ENCODE measurements around the genes PERCC1, PTX4 and TMEM204.

GRCh38 chr16:984122-984709, 2.6 kb downstream of the SOX8 start:
- RRBS = 29% methylated on average over 5 of the region's 22 CpGs

GRCh38 chr16:1028297-1028810, 44.2 kb upstream of the SSTR5 start:
- RRBS = 39% methylated on average over 13 of the region's 26 CpGs

- RRBS = 51% methylated on average over 5 of the region's 33 CpGs
Measured at GRCh38 chr16:1097622-1098389, 1.8 kb upstream of the C1QTNF8 start.

- RRBS = 76% methylated on average over 19 of the region's 29 CpGs
Measured at GRCh38 chr16:1160645-1160929, 7.7 kb downstream of the CACNA1H start.

DNA sequence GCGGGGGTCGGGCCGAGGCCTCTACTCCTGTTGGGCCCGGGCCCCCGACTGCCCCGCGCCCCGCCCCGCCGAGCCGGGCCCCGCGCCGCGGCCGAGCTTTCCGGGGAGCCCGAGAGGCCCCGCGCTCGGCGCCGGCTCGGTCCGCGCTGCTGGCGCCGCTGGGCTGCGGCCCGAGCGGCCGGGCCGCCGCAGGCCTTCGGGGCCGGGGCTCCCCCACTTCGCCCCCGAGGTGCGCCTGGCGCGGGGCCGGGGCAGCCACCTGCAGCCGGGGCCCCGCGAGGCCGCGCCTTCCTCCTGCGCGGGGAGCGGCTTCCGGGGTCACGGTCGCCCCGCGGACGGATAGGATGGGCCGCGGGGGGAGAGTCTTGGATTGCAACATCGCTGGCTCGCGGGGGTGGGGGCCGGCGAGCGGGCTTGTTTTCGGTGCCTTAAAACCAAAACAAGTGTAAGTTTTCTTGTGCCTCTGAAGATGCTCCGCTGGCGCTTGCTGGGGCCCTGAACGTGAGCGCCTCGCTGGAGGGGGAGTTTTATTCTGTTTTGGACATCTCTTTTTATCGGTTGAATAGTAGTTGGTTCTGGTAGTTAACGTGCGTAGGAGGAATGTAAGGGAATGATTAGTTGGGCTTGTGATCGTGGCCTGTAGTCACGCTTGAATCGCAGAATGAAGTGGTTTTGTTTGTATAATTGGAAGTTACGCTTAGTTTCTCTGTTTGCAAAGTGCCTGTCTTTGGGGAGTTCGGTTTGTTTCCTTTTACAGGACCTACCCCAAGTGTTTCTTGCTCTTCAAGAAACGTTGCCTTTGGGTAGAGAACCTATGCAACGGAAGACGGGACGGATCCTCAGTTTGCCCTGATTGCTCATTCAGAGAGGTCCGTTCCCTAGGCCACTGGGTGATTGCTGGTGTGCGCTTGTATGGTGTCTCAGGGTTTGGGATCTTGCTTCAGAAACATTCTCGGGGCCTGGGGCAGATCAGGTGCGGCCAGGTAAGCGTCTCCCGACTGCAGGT, 676 bp downstream of the UBE2I start:
- RRBS = 1% methylated on average over 46 of the region's 88 CpGs

GRCh38 chr16:1430595-1431204, at the start of gene PERCC1:
Gene PERCC1 (plus strand): TSS chr16:1431078.
- RRBS = 43% methylated on average over 19 of the region's 29 CpGs

GRCh38 chr16:1488764-1489369, at the start of gene PTX4:
Gene PTX4 (minus strand): TSS chr16:1488944.
- RRBS = no CpG with 5 or more reads among the region's 22 CpGs

DNA sequence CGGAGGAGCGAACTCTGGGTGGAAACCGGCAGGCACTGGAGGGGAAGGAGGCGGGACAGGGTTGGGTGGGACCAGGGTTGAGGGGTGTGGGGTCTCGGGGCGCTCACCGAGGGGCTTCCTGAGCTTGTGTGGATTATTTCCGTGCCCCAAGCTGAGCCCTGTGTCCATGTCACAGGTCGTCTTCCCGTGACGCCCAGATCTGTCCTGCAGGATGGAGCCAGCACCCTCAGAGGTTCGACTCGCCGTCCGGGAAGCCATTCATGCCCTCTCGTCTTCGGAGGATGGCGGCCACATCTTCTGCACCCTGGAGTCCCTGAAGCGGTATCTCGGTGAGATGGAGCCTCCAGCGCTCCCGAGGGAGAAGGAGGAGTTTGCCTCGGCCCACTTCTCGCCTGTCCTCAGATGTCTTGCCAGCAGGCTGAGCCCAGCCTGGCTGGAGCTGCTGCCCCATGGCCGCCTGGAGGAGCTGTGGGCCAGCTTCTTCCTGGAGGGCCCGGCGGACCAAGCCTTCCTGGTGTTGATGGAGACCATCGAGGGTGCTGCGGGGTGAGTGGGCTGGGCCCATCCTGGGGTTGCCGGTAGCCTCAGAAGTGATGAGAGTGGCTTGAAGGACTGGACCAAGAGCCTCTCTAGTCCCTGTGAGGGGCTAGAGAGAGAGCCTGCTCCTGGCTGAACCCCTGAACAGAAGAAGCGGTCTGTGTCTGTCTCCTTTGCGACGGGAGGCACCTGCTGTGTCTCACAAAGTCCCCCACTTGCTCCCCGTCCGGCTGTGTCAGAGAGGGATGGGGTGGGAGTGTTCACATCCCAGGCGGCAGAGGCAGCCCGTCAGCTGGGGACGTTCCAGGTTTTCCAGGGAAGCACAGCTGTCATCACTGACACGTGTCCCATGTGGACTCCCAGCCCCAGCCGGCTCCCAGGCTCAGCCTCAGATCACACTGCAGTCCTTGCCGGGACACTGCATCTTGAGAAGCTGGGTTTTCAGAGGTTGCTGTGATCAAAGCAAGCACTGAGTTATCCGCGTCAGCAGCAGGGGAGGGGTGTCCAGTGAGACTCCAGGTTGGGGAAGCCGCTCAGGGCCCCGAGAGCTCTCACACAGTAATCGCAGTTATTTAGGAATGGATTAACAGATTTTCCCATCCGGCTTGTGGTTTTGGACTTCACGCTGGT, 1.3 kb downstream of the TELO2 start:
- RRBS = 24% methylated on average over 9 of the region's 48 CpGs

GRCh38 chr16:1533092-1533852, at the start of gene TMEM204:
Gene TMEM204 (plus strand): TSS chr16:1533666.
- RRBS = 3% methylated on average over 8 of the region's 26 CpGs

- RRBS = 4% methylated on average over 16 of the region's 70 CpGs
Measured at GRCh38 chr16:1533853-1534959, 740 bp downstream of the TMEM204 start.

- RRBS = 87% methylated on average over 5 of the region's 35 CpGs
Measured at GRCh38 chr16:1537662-1538457, 4.4 kb downstream of the TMEM204 start.

DNA sequence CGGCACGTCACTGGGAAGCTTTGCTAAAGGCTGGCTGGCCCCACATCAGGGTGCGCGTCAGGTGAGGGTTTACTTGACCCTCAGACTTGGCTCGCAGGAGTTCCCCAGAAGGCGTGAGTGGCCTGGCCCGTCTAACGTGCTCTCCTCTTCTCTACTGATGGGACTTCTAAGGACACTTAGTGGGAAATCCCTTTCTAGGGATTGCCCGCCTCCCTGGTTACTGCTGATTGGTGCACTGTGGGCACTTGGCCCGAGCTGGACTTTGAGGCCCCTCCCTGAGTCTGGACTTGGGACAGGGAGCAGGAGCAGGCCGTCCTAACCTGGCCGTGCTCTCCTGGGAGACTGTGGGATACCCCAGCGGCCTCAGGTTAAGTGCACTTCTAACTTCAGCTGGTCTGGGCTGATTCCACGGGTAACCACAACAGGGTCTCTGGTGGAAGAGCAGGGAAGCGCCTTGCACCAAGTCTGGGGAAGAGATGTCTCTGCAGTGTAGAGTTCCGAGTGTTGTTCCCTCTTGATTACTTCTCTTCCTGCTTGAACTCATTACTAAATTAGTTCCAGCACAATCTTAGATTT, 14.7 kb downstream of the IFT140 start:
- RRBS = no CpG with 5 or more reads among the region's 16 CpGs

- RRBS = 100% methylated on average over 1 of the region's 3 CpGs
Measured at GRCh38 chr16:1712404-1712689, 6.4 kb downstream of the MAPK8IP3 start.

- RRBS = 2% methylated on average over 27 of the region's 67 CpGs
Measured at GRCh38 chr16:1773342-1773888, 481 bp upstream of the MRPS34 start.

DNA sequence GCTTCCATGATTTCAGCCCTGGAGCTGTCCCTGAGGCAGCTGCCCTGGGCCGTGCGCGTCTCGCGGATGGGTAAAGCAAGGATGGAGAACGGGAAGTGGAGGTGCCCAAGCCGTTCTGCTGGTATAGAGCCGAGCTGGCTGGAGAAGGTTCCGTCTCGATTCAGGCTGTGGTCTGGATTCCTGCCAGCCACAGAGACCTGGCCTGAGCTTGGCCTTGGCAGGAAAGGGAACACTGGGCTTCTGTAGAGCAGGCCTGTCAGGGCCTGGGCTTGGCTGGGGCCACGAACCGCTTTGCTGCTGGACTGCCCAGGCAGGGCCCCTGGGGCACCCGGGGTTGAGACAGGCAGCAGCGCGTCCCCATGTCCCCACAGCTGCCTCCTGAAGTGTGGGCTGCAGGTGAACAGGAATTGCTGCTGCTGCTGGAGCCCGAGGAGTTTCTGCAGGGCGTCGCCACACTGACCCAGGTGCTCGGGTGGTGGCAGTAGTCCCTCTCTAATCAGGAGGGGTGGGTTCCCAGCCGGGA, 1.0 kb upstream of the MRPS34 start:
- RRBS = no CpG with 5 or more reads among the region's 20 CpGs

- RRBS = no CpG with 5 or more reads among the region's 40 CpGs
Measured at GRCh38 chr16:1788593-1789397, 4.7 kb downstream of the IGFALS start.

DNA sequence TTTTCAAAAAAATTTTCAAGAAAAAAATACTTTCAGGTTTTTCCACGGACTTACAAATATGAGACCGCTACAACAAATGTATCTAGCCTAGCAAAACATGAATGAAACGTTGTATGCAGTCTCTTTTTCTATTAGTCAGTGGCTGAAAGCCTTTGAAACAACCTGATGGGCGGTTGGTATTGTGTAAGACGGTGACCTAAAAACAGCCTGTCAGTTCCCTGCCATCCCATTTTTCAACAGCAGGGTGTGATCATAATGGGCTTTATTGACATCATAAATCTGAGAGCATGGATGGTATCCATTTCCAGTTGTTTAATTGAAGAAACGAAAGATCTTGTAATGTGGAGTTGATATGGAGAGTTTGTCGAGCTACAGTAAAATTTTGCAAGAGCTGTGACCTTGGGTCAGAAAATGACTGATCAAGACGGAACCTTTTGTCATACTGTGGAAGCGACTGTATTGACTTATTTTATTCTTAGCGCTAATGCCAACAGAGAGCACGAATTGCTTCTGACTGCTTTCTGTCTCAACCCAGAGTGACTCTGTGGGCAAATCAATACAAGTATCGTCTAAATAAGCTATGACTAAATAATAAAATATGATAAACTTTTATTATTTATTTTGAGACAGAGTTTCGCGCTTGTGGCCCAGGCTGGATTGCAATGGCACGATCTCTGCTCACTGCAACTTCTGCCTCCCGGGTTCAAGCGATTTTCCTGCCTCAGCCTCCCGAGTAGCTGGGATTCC, 12.3 kb upstream of the MEIOB start:
- RRBS = no CpG with 5 or more reads among the region's 18 CpGs

- RRBS = 58% methylated on average over 3 of the region's 15 CpGs
Measured at GRCh38 chr16:1913209-1913793, 4.9 kb downstream of the HS3ST6 start.

GRCh38 chr16:1916341-1917025, 1.7 kb downstream of the HS3ST6 start:
- RRBS = no CpG with 5 or more reads among the region's 12 CpGs

GRCh38 chr16:1938125-1939277, 4.5 kb downstream of the MSRB1 start:
- RRBS = no CpG with 5 or more reads among the region's 30 CpGs